Cardiac atrium fibroblast (primary cell): ENCODE measurements around a stretch of chr17.

DNA sequence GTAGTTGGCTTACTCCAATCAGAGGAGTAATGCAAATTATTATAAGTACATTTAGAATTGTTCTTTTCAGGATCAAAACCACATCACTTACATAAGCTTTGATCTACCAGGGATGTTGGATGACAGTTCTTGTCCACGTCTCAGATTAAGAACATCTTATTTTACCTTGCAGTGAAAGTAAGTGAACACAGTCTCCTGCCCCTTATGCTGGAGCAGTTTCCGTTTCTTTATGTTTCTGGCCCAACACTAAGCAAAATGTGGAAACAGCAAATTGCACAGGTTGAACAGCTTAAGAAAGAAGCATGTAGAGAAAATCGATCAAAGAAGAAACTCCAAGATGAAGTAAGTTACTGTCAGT is 25.9 kb downstream of the CEP95 start:
- RAMPAGE, long total RNA, result no peak

DNA sequence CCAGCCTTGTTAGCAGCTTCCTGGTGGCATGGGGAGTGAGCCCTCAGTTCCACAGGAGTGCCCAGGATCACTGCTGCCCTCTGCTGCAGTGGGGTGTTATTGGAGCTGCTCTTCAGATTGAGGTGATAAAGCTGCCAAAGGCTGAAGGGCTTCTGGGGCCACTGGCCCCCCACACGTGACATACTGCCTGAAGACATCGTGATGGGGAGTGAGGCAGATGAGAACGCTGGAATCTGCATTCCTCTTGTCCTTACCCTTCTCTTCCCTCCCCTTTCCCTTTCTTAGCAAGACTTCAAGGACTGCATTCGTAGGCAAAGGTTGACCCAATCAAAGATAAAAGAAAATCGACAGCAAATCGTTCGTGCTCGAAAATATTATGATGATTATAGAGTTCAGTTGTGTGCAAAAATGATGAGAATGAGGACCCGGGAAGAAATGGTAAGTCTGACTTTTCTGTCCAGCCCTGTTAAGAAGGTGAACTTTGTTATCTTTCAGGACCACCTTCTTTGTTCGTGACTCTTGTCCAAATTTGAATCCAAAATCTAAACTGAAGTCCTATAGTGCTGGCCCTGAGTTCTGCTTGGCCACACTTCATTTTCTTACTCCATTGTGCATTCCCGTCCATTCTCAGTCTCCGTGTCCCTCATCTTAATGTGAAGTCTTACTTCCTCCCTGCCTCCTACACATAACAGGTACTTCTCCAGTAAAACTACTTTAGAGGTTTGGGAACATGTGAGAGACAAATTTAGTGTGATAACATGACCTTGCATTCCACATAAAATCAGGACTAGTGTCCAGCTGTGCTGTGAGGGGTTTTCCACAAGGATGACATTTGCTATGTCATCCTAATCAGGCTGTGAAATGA is 27.8 kb downstream of the CEP95 start:
- RAMPAGE, long total RNA, result no peak

GRCh38 chr17:64535996-64536331 is 29.2 kb downstream of the CEP95 start:
- RAMPAGE, long total RNA, result no peak

- RAMPAGE, long total RNA, result no peak
Observed at GRCh38 chr17:64660657-64661758, 1.1 kb downstream of the SMURF2 start.

- RAMPAGE, long total RNA, result no peak
Observed at GRCh38 chr17:64776532-64777753, 114.8 kb upstream of the SMURF2 start.

DNA sequence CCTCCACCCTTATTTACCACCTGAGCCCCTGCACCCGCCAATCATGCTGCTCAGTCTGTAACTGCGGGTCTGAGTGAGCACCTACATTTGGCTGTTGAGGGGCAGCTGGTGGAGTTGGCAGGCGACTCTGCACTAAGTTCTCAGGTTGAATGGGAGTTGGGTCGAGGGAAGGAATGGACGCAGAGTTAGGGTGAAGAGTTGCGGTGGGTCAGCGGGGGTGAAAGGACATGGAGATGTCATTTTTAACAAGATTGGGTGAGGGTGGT is 83.3 kb downstream of the LRRC37A3 start:
- RAMPAGE, long total RNA, result no peak

- RAMPAGE, long total RNA, result no peak
Observed at GRCh38 chr17:64968955-64969665, 49.8 kb upstream of the LRRC37A3 start.

DNA sequence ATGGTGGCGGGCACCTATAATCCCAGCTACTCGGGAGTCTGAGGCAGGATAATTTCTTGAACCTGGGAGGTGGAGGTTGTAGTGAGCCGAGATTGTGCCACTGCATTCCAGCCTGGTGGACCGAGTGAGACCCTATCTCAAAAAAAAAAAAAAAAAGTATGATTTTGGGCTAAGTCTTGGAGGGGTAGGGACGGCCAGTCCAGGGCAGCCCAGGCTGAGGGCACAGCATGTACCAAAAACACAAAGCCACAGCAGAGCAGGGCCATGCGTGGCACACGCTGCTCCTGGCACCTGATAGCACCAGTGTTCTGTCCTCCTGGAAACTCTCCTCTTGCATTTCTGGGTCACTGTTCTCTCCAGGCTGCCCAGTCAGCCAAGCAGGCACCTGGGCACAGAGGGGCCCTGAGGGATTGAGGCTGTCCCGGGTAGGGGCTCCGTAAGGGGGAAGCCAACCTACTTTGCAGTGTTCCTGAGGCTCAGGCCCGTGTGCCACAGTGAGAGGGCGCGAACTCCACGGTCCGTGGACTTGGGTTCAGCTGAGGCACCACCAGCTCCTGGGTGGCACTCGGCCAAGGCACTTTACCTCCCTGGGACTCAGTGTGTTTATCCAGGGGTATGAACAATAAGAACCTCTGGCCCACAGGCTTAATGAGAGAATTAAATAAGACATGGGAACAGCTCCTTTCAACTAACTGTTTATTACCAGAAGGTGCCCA is 68.0 kb downstream of the GNA13 start:
- RAMPAGE, long total RNA, result no peak

- RAMPAGE, long total RNA, result no peak
Observed at GRCh38 chr17:65016327-65016711, 40.2 kb downstream of the GNA13 start.

- RAMPAGE, long total RNA, result no peak
Observed at GRCh38 chr17:65017129-65017687, 39.3 kb downstream of the GNA13 start.

- RAMPAGE, long total RNA, result no peak
Observed at GRCh38 chr17:65018817-65019362, 37.6 kb downstream of the GNA13 start.

DNA sequence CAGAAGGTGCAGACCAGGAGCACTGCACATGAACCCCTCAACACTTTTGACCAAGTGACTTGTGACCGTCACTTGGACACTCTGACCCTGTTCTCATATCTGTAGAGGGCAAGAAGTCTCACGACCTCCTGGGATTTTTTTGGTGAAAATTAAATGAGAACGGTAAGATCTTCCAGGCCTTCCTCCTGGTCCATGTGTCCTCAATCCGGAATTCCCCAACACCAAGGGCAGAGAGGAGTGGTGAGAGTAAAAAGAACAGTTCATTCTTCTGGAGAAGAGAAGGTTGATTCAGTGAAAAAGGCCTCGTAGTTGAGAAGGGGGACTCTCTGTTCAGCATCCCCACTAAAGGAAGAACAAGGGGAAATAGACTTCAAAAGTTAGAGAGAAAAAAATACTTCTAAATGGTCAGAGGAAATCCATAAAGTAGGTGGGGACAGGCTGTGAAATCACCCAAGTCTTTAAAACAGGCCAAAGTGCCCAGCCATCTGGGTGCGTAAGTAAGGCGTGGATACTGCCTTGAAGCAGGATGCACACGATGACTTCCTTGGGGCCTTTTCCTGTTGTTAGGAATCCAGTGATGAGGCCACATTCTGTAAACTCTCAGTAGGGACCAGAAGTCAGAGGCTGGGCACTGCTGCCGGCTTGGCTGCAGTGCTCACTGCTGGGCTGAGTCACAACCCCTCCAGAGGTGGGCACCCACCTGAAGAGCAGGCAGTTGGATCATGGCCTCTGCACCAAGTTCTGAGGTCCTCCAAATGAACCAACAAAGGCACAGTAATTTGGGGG is 9.3 kb downstream of the AXIN2 start:
- RAMPAGE, long total RNA, result no peak

DNA sequence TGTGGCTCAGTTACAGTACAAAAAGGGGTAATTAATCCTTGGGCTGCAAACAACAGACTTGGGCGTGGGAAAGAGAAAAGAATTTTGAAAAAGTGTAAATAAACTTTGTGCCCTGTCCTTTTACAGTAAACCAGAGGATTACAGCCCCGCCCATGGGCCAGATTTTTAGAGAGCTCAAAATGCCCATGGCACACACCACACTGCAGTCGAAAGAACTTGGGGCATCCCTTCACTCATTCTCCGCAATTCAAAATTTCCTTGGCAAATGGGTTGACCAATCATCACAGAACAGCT is 73.2 kb upstream of the AXIN2 start:
- RAMPAGE, long total RNA, result no peak

- RAMPAGE, long total RNA, result no peak
Observed at GRCh38 chr17:65750588-65751135, 189.2 kb upstream of the AXIN2 start.

- RAMPAGE, long total RNA, result no peak
Observed at GRCh38 chr17:66503008-66503801, 200.8 kb downstream of the PRKCA start.

GRCh38 chr17:66578806-66579326 is 256.1 kb upstream of the CACNG5 start:
- RAMPAGE, long total RNA, result no peak

GRCh38 chr17:66610147-66610868 is 224.6 kb upstream of the CACNG5 start:
- RAMPAGE, long total RNA, result no peak

- RAMPAGE, long total RNA, result no peak
Observed at GRCh38 chr17:66715677-66716144, 119.2 kb upstream of the CACNG5 start.

GRCh38 chr17:66951200-66952497 is 12.9 kb upstream of the CACNG4 start:
- RAMPAGE, long total RNA, result no peak

GRCh38 chr17:66964789-66965941 is 658 bp downstream of the CACNG4 start:
- RAMPAGE, long total RNA, result no peak